Lung (tissue), 4 donors: Measurements from ENCODE around the genes PIWIL4, ENDOD1 and CEP57.

DNA sequence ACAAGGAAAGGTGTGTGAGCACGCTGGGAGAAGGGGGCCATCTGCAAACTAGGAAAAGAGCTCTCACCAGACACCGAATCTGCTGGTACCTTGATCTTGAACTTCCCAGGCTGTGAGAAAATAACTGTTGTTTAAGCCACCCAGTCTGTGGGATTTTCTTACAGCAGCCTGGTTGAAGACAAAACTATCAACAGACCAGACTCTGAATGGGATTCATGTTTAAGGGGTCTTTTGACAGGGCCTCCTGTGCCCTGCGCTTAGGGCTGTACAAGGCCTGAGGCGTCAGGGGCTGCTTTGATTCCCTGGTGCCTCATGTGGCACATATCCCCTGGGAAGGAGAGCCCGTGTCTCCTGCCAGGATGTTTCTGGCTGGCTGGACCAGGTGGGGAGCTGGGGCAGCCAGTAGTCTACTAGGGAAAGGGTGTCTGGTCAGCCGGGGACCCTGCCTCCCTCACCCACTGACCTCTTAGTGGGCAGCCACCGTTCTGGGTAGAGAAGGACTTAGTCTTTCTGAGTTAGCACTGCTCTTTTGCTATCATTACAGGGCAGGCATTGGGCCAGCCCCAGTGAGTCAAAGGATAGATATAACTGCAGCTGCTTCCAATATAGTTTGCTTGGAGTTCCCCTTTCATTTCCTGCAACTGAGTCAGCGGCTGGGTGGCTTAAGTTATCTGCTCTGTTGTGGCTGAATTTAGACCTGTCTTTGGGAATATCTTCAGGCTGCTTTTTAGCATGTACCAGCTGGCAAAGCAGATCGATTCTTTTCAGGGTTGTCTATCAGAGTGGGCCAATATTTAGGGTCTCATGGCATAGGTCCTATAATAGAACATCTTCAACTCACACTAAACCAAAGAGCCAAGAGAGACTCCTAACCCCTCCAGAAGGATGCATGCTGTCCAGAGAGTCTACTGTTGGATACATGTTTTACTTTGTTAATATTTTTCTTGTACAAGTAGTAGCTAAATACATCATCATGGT lies 6.4 kb downstream of the PANX1 start:
- PRO-cap = no peak
- RAMPAGE, long total RNA = no peak
- RRBS = no CpG with 5 or more reads among the region's 9 CpGs

DNA sequence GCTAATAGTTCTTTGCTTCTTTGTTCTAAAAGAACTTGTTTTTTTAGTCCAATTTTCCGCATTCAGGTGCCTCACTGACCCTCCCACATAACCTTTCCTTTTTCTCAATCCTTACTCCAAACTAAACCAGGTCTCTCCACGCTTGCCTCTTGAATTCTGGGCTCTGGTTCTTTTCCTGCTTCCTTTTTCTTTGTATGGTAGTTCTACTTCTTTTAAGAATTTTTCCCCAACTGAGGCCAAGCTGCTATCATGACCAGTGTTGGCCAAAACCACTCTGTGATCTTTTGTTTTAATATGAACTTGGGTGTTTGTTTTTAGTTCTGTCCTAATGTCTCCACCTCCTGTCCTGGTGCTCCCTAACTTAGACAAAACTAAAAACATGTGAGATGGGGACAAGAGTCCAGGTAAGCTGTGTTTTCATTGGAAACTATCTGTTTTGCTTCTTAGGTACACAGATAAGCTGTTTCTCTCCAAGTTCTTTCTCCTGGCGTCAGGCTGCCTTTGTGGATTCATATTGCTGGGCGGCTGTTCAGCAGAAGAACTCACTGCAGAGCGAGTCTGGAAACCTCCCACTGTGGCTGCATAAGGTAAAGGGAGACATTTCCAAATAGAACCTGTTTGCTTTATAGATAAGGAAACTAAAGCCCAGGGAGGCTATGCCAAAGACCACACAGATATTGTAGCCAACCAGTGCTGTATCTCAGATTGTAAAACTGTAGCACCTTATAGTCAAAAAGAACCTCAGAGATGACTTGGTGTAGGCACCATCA lies 24.6 kb downstream of the PANX1 start:
- PRO-cap = no peak
- RAMPAGE, long total RNA = no peak
- RRBS = no CpG with 5 or more reads among the region's 5 CpGs

DNA sequence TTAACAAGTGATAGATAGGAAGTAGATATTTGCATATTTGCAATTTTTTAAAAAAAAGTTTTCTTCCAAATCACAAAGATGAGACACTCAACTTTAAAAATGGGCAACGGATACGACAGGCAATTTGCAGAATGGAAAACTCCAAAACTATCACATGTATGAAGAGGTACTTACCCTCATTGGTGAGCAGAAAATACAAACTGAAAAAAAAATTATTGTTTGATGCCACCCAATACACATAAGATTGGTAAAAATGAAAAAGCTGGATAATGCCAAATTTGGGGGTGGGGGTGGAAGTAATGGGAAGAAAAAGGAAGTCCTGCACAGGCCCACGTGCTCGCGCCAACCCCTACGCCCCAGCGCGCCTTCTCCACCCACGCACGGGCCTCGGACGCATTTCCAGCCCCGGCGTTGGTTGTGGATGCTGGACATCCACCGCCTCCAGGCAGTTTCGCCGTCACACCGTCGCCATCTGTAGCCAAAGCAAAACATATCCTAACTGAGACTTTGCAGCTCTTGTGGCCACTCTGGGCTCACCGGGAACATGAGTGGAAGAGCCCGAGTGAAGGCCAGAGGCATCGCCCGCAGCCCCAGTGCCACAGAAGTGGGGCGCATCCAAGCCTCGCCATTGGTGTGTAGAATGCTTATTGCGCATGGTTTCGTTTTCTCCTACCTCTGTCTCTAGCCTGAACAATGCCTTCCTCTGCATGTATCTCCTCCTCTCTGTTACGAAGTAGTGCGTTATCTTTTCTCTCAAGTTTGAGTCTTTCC lies at the start of gene PIWIL4:
TSS of gene PIWIL4 (plus strand) at position 394 of the 771 bp plus-strand sequence.
- PRO-cap = no peak
- RAMPAGE, long total RNA = no peak
- RRBS = 92% methylated on average over 4 of the region's 29 CpGs

DNA sequence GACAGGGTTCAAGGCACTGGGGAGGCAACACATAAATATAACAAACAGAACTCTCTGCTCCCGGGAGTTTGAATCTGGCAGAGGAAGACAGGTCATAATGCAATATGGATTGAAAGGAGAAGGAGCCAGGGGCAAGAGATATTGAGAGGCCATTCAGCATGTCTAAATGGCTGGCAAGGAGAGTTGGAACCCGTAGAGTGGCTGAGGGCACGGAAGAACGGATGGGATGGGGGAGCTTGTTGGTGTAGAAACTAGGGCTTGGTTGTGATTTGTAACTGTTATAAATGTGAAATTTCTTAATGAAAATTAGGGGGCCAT lies 28.2 kb downstream of the AMOTL1 start:
- PRO-cap = no peak
- RAMPAGE, long total RNA = no peak
- RRBS = no CpG with 5 or more reads among the region's 4 CpGs

GRCh38 chr11:94938285-94938799 lies 35.0 kb downstream of the CWC15 start:
- PRO-cap = no peak
- RAMPAGE, long total RNA = no peak
- RRBS = no CpG with 5 or more reads among the region's 7 CpGs

- PRO-cap = no peak
- RAMPAGE, long total RNA = no peak
- RRBS = no CpG with 5 or more reads among the region's 39 CpGs
These were observed 12.6 kb downstream of the KDM4E start for GRCh38 chr11:95037744-95038065.

DNA sequence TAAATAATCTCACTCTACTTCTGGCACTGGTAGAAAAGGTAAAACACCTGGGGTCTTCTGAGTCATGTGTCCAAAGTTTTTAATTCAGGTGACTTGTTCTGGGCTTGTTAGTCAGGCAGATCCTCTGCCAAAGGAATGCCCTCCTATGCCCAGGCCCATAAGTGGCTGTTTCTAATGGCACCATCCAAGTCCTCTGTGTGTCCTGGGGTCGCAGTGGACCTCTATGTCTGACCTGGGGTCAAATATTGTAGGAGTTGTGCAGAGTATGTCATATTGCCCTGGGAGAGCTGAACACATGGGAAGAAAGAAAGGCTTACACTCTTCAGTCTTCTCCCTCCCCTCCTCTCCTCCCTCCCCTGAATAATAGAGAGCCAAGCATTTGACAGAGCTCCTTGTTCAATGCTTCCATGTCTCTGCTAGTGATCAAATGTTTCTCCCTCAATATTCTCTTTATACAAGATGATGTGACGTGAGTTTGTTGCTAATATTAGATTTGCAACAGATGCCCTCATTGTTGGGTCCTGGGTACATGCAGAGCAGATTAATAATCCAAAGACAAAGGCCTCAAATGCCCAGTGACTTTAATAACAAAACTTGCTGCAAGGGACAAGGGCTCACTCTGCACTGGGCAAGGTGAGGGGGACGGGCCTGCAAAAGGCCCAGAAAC lies 7.2 kb upstream of the ENDOD1 start:
- PRO-cap = no peak
- RAMPAGE, long total RNA = no peak
- RRBS = no CpG with 5 or more reads among the region's 3 CpGs

- PRO-cap = bidirectional peak, plus-strand start at chr11:95089871, minus-strand start at chr11:95089717
- RAMPAGE, long total RNA = no peak
- RRBS = 2% methylated on average over 17 of the region's 74 CpGs
These were observed at the start of gene ENDOD1 for GRCh38 chr11:95089327-95089996. Gene ENDOD1, plus strand, starts transcription at chr11:95089846.

DNA sequence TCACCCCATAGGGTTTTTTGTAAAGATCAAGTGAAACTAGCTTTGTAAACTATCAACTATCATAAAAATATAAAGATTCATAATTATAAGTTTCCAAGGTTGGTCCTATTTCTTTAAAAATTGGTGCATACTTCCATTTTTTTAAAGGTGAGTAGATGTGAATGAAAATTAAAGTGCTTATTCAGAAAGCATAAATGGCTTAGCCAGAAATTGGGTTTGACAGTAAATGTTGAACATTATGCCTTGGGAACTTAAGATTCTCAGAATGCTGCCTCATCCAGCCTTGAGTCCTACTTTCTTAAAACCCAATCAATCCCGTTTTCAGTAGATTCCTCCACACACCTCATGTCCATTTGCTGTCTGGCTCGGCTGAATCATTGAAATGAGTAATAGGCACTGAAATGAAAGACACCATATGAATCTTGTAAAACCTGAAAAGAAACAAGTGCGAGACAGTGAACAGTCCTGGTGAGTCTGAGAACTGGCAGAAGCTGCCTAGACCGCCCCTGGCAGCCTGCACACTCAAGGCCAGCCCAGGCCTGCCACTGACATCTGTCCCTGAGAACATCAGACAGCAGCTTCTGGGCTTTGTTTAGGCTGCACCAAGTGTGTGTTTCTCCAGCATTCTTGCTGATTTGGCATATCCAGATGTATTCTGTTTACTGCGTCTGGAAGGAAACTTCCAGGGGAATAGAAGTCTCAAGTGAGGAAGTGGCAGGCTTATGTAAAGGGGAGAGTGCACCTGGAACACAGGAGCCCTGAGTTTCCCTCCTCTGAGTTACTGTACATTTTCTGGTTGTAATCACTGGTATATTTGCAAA lies 44.8 kb downstream of the ENDOD1 start:
- PRO-cap = no peak
- RAMPAGE, long total RNA = no peak
- RRBS = no CpG with 5 or more reads among the region's 5 CpGs

DNA sequence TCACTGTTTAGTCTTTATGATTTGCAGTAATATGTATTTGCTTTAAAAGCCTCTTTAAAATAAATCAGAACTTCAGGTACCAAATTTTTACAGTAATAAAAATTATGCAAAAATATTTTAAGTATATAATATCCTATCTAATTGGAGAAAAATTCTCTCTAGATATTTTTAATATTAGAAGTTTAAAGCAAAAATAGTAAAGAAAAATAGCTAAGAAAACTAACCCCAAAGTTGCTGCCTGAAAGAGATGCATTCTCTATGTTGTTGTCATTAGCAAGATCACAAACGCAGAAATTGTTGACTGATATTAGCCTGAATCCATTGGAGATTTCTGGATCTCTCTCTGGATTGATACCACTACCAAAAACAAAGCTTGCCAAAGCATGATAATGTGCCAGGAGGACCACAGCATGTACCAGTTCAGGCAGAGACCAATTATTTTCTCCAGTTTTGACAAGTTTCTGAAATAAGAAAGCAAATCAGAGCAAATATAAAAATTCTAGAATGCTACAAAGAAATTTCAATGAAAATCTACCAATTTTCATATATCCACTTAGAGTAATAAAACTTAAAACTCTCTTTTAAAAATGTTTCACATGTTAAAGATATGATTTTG lies 45.9 kb downstream of the SESN3 start:
- PRO-cap = no peak
- RAMPAGE, long total RNA = no peak
- RRBS = no CpG with 5 or more reads among the region's 1 CpG

- PRO-cap = no peak
- RAMPAGE, long total RNA = no peak
These were observed 2.0 kb downstream of the SESN3 start for GRCh38 chr11:95229090-95229370.

- PRO-cap = no peak
- RAMPAGE, long total RNA = no peak
- RRBS = 3% methylated on average over 3 of the region's 32 CpGs
These were observed 1.3 kb upstream of the SESN3 start for GRCh38 chr11:95232151-95232786.

DNA sequence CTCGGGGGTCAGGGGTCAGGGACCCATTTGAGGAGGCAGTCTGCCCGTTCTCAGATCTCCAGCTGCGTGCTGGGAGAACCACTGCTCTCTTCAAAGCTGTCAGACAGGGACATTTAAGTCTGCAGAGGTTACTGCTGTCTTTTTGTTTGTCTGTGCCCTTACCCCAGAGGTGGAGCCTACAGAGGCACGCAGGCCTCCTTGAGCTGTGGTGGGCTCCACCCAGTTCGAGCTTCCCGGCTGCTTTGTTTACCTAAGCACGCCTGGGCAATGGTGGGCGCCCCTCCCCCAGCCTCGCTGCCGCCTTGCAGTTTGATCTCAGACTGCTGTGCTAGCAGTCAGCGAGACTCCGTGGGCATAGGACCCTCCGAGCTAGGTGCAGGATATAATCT lies 158.0 kb downstream of the FAM76B start:
- PRO-cap = no peak
- RAMPAGE, long total RNA = no peak
- RRBS = no CpG with 5 or more reads among the region's 13 CpGs

DNA sequence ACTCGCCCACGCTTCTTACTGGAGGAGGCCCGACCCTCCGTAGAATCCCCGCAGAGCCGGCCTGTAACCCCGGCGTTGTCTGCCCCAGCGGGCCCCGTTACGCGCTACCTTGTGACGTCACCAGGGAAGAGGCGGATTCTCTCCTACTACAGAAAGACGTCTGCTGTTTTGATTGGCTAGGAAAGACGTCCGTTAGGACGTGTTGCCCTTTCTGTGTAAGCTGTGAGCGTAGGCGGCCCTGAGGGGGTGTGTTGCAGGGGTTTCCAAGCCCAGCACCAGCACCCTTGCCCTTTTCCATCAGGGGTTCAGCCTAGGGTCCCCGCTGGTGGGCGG lies at the start of gene CEP57:
TSS of gene CEP57 (plus strand) at position 208 of the 333 bp plus-strand sequence.
- PRO-cap = no peak
- RAMPAGE, long total RNA = start-site peak on the minus strand centred at position 63 of the sequence, 128 bp wide, 118 and 35 reads in 2 replicates; start-site peak on the plus strand centred at position 257 of the sequence, 104 bp wide, 503 and 48 reads in 2 replicates
- RRBS = no CpG with 5 or more reads among the region's 22 CpGs

GRCh38 chr11:95827571-95828181 lies 37.4 kb downstream of the CEP57 start:
- PRO-cap = no peak
- RAMPAGE, long total RNA = no peak
- RRBS = no CpG with 5 or more reads among the region's 4 CpGs

- PRO-cap = no peak
- RAMPAGE, long total RNA = no peak
- RRBS = no CpG with 5 or more reads among the region's 11 CpGs
These were observed 186.9 kb downstream of the MAML2 start for GRCh38 chr11:96155726-96156821.

GRCh38 chr11:96241527-96241976 lies 101.4 kb downstream of the MAML2 start:
- PRO-cap = no peak
- RAMPAGE, long total RNA = no peak
- RRBS = no CpG with 5 or more reads among the region's 5 CpGs

GRCh38 chr11:96268739-96269278 lies 74.2 kb downstream of the MAML2 start:
- PRO-cap = no peak
- RAMPAGE, long total RNA = no peak
- RRBS = no CpG with 5 or more reads among the region's 4 CpGs

DNA sequence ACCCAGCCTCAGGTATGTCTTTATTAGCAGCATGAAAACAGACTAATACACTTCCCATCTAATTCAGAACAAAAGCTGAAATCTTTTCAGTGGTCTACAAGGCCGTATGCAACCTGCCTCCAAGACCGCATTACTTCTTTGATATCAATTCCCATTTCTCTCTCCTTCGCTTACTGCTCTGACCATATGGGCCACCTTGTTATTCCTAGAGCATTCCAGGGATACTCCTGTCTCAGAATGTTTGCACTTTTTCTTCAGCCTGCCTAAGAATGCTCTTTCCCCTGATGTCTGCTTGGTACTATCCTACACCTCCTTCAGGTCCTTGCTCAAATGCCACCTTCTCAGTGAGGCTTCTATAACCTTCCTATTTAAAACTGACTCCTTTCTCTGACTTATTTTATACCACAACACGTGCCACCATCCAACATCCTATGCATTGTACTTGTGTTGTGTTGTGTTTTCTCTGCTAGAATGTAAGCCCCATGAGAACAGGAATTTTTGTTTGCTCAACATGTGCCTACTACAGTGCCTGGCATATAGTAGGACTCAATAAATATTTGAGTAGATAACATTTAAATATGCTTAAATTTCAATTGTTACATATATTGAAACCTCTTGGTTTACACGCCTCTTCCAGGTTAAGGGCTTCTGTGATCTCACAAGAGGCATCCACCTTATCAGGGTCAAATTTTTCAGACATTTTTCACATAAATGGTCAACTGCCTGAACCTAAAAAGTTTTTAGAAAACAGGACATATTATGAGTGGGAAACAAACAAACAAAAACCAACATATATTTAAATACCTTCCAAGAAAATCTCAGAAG lies 71.0 kb downstream of the MAML2 start:
- PRO-cap = no peak
- RAMPAGE, long total RNA = no peak
- RRBS = no CpG with 5 or more reads among the region's 5 CpGs

GRCh38 chr11:96311077-96311653 lies 31.8 kb downstream of the MAML2 start:
- PRO-cap = no peak
- RAMPAGE, long total RNA = no peak
- RRBS = no CpG with 5 or more reads among the region's 3 CpGs